ENCODE measurements around the genes HSD17B13 and DSPP.

DNA sequence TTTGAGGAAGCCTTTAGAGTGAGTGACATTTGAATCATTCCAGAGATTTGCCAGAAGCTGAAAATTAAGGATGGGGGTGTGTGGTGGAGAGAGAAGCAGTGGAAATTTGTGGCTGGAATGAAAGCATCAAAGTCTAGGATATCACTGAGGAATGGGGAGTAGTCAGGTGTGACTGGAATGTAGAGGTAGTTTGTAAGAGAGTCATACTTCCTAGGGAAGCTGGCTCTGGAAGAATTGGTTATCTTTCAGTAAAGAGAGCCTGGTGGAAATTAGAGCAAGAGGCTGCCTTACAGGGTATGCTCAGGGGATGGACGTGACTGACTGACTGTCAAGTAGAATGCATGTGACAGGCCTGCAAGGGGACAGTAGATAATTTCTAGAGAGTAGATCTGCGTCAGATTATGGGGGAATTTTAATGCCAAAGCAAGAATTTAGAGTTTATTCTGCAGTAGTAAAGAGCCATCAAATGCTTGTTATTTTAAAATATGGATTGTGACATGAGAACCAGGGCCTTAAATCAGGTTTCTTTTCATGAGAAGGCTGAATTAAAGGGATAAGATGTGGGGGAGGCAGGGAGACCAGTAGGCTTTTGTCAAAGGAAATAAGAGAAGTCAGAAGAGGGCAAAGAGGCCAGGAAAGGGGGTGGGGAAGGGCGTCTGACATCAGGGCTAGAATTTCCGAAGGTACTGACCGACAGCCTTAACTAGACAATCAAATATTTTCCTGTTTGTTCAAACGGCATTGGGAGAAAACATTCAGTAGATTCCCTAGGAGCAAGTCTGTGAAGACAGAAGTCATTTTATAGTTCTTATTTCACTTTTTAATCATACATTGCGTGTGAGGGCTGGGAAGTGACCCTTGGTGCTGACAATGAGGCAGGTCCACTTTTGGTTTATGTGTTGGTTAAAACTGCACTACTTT, 109.9 kb downstream of the AFF1 start:
- PRO-cap = no peak

GRCh38 chr4:87045556-87046400, 111.0 kb downstream of the AFF1 start:
- PRO-cap = no peak

DNA sequence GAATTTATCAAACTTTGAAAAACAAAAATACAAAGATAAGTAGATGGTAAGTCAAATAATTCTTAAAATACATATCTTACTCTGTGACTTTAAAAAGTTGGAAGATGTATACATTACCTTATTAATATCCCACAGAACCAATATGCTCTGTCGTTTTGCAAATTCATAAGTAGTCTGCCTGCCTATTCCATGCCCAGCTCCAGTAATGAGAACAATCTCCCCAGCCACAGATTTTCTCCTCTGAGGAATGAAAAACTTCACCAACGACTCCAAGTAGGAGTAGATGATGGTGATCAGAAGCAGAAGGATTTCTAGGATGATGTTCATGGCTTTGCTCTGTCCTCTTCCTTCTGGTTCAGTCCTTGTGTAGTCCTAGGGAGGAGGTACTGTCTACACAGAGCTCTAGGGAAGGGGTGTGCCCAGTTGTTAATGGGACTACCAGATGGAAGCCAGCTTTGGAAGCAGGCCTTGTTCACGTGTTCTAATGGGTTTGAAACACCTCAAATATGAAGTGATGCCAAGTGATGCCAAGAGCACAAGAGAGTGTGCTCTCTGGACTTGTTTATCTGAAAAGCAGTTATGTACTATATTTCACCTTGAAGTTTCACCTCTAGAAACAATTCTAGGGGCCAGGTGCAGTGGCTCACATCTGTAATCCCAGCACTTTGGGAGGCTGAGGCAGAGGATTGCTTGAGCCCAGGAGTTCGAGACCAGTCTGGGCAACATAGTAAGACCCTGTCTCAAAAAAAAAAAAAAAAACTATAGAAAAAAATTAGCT, at the start of gene HSD17B13:
TSS of gene HSD17B13 (minus strand) at position 368 of the 778 bp plus-strand sequence.
- PRO-cap = no peak

DNA sequence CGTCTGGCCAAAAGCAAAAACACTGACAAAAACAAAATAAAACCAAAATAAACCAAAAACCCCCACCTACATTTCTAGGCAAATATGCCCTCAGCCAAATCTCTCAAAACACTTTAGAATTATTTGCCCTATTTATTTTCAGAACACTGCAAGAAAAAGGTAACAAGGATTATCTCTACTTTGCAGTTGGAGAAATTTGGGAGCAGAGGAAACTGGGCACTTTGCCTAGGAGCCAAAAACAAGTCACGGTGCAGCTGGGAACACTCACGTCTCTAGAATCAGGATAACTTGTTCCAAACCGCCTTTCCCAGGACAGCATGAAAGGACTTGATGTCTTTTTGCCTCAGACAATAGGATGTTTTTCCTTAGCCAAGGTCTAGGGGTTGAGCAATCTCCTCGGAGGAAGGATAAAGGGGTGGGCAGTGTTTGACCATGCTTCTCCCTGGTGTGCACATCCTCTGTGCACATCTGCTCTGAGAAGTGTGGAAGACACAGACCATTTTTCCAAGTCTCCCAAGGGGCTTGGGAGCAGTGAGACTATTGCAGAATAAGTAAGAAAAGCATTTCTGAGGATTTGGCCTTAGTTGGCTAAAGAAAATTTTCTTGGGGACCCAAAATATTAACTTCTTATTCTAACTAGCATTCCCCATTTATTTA, 1.7 kb upstream of the SPARCL1 start:
- PRO-cap = no peak

DNA sequence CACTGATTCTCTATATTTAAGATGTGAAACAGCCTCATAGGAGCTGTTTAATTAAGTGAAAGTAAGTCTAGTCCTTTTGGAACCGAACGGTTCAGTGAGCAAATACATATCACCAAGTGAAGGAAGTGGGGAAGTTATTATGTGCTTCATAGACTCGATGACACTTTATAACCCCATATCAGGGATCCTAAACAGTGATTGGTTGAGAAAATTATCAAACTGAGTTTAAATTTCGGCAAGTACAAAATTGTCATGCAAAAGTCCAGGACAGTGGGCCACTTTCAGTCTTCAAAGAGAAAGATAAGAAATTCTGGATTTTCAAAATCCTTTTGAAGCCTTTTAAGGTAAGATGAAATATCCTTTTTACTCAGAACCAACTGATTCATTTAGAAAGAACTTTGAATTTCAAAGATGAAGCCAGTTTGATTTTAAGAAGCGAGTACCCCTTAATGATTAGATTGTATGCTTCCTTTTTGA, at the start of gene DSPP:
TSS of gene DSPP (plus strand) at position 253 of the 477 bp plus-strand sequence.
- PRO-cap = no peak

DNA sequence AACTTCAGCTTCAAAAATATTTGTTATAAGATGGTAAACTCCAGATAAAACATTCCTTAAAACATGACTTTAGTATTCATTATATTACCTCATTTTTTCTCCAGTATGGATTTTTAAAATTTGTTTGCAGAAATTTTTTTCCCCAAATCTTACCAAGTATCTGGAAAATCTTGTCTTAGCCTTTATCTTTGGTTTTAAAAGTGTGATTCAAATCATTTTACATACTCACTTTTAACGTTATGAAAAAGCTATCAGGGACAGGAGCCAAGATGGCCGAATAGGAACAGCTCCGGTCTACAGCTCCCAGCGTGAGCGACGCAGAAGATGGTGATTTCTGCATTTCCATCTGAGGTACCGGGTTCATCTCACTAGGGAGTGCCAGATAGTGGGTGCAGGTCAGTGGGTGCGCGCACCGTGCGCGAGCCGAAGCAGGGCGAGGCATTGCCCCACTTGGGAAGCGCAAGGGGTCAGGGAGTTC, 60.1 kb downstream of the DMP1 start:
- PRO-cap = no peak

- PRO-cap = no peak
These were observed 53.6 kb upstream of the SPP1 start for GRCh38 chr4:87921678-87922563.

DNA sequence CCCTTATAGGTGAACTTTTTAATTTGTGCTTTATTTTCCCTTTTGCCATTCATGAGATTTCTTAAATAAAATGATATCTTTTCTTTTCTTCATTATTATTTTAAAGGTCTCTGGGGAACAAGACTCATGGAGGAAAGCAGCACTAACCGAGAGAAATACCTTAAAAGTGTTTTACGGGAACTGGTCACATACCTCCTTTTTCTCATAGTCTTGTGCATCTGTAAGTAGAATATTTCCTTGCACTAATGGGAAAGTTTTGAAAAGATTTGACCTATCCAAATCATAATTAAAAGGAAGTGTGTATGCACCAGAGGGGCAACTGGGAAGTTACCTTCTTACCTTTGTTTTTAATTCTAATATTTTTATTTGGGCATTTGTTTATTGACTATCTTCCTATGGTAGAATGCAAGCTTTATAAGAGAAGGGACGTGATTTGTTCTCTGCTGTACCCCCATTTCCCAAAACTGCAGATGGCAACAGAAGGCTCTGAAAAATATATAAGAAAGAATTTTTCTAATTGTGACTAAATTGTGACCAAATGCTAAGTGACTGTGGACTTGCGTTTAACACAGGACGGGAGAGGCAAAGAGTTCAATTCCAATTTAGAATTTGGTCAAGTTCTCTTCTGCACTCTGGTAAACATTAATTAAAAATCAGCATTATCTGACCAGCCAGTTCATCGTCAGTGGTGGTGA, 12.1 kb downstream of the PKD2 start:
- PRO-cap = no peak

DNA sequence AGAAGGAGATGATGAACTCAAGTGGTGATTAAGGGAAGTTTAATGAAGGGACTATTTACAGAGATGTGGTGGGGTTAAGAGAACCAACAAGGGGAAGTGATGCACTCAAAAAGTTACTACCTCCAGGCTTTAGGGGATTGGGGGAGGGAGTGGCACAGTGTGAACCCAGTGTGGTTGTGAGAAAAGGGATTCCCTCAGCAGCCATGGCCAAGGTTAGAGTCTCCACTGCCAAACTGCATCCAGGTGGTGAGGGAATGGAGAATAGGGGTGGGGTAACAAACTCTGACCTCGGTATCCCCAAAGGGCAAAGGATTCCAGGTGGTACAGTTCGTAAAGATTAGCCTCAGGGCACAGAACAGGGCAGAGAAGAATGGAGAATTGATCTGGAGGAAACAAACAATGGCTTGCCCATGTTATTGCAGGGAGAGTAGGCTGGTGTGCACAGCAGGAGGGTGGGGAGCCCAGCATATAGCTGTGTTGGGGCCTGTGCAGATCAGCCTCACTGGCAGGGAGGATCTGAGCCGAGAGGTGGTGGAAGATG, 28.0 kb downstream of the PKD2 start:
- PRO-cap = no peak

- PRO-cap = no peak
These were observed 55.3 kb downstream of the PKD2 start for GRCh38 chr4:88062755-88063134.

DNA sequence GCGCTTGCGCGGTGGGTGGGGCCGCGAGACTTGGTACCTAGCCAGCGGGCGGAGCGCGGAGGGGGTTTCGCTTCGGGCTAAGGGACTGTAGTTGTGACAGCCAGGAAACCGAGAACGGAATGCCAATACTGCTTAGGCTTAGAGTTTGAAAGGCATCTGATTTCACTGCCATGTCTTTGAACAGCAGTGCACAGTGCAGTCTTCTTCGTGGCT, 388 bp upstream of the PPM1K start:
- PRO-cap = bidirectional peak, plus-strand start at position 90 of the sequence, minus-strand start outside the sequence

- PRO-cap = no peak
These were observed 2.6 kb upstream of the PPM1K start for GRCh38 chr4:88286967-88287345.

DNA sequence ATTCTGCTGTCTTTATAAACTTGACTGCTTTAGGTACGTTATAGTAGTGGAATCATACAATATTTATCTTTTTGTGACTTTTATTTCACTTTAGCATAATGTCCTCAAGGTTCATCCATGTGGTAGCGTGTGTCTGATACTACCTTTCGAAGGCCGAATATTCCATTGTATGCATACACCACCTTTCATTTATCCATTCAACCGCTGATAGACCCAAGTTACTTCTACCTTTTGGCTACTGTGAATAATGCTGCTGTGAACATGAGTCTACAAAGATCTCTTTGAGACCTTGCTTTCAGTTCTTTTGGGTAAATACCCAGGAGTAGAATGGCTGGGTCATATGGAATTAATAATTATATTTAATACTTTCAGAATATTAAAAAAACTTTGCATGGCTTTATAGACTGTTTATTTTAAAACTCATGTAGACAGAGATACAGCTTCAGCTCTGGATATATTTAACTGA, 17.6 kb upstream of the HERC3 start:
- PRO-cap = no peak

- PRO-cap = no peak
These were observed 1.1 kb downstream of the NAP1L5 start for GRCh38 chr4:88696499-88696967.

- PRO-cap = no peak
These were observed 47.9 kb downstream of the FAM13A start for GRCh38 chr4:89009061-89009435.

- PRO-cap = no peak
These were observed 27.2 kb downstream of the FAM13A start for GRCh38 chr4:89029771-89030236.

DNA sequence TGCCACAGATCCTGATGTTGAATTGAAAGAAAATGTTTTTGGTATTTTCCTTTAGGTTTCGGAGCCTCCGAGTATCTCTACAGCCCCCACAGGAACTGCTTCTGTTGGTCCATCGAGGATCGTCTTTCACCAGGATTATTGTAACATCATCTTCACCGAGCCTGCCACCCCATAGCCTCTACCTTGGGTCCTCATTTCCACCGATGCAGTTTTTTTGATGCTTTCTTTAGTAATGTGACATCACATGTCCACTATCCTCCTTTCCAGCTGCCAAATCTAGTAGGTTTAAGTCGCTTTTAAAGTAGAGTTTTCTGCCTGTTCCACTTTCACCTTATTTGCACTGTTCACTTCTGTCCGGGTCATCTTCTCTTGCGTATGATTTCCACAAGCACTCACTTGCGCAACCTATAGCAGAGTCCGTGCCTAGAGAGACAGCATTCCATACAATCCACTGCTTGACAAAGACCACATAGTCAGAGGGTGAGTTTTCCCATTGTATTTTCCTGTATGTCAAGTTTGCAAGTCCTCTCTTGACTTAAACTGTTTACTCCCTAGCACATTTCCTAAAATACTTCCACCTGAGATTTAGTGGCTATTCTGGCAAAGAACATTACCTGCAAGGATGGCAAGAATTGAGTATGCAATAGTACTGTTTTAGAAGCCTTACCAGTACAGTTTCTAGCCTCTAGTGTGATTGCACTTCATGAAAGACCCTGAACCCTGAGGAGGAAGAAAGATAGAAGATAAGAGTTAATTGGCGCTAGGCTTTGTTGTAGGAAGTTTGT, 871 bp downstream of the TIGD2 start:
- PRO-cap = no peak

- PRO-cap = no peak
These were observed 2.4 kb downstream of the TIGD2 start for GRCh38 chr4:89113409-89114485.

DNA sequence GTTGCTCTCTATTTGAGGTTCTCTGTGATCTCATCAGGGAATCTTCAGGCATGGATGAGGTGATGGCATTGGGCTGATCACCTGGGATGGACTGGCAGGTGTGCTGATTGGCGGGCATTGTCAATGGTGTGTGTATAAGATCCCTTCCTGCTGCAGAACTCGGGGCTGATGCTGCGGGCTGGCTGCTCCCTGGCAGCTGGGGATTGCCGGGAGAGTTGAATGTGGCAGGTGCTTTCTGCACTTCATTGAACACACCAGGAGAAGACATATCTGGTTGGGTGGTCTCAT, 58.0 kb downstream of the GPRIN3 start:
- PRO-cap = bidirectional peak, plus-strand start at position 165 of the sequence, minus-strand start outside the sequence

DNA sequence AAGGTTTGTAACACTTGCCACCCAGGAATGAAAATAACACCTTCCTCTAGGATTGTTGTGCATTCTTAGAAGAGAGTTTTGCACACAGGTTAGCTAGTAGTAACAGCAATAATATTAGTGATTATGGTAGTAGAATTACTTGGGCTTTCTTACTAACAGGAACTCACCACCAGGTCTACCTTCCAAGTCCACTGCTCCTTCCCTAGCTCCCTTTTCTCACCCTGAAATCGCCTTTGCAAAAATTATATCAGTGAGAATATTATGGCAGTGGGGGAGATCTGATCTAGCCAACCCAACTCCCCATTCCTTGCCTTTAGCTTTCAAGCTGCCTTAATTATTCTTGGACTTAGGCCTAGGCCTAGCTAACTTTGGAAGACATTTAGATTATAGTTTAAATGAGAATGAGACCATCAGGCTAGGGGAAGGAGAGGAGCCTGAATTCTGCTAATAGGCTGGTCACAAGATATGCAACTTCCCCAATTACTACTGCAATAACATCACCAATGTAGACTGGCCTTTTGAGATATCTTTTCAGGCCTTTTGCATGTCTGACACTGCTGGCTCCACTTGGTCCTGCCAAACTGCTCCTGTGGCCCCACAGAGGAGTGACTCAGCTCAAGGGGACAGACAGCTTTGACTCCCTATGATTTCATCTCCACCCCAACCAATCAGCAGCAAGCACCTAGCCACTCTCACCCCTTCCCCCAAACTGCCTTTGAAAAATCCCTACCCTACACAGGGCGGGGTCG, 23.0 kb downstream of the GPRIN3 start:
- PRO-cap = no peak

Data from jejunum (tissue), 1 donor.